ENCODE data around the gene EDNRB.

DNA sequence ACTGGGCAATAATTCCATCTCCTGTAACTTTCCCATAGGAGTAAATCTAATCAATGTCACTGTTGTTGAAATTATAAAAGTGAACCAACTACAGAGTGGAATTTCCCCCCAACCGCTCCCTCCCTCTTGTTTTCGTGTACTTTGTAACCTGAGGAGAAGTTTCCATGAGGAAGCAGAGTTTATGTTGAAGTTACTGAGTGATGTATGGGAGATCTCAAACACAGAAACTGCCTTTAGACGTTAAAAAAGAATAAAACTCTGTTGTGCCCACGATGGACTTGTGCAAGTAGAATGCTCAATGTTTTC is 559.7 kb downstream of the KLF5 start:
- PRO-cap, result no peak

DNA sequence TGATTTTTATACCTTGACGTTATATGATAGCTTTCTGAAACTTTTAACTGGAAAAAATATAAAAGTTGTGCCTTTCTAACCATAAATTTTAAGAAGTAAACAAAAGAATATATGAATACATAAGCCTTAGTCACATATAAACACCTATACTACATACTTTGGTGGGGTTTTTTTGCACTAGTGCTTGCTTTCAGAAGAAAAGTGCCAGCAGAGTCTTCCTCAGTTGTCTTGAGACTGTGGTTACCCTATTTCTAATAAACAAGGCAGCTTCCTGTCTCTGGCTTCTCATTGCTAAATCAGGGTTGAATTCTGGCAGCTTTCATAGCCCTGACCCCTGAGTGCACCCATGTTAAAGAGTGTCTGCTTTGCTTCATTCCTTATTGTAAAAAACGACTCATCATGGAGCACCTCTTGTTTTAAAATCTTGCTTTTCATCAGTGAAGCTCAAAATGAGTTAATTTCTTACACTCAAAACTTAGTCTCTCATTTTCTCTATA is 1003.1 kb downstream of the KLF5 start:
- PRO-cap, result unidirectional peak, minus-strand start at position 229 of the sequence

DNA sequence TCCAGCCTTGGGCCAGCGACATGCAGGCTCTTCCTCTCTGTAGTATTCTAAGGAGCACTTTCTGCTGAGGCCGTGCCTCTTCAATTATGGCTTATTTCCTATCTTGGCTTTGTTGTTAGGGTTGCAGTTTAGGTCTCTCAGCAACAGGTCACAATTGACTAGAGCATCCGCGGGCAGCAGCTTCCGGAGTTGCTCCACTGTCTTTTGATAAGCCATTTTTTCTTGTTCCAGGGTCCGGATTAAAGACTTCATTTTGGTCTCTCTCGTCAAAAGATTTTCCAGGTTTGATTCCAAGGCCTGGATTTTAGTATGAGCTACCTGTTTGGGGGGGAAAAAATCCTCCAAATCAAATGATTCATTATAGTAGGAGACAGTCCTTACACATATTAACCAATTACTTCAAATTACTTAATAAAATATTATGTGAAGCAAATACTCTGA is 195.2 kb downstream of the TBC1D4 start:
- PRO-cap, result no peak

- PRO-cap, result no peak
These were observed 115.1 kb downstream of the TBC1D4 start for GRCh38 chr13:75366842-75367354.

GRCh38 chr13:75550239-75550825 is 741 bp downstream of the UCHL3 start:
- PRO-cap, result no peak

DNA sequence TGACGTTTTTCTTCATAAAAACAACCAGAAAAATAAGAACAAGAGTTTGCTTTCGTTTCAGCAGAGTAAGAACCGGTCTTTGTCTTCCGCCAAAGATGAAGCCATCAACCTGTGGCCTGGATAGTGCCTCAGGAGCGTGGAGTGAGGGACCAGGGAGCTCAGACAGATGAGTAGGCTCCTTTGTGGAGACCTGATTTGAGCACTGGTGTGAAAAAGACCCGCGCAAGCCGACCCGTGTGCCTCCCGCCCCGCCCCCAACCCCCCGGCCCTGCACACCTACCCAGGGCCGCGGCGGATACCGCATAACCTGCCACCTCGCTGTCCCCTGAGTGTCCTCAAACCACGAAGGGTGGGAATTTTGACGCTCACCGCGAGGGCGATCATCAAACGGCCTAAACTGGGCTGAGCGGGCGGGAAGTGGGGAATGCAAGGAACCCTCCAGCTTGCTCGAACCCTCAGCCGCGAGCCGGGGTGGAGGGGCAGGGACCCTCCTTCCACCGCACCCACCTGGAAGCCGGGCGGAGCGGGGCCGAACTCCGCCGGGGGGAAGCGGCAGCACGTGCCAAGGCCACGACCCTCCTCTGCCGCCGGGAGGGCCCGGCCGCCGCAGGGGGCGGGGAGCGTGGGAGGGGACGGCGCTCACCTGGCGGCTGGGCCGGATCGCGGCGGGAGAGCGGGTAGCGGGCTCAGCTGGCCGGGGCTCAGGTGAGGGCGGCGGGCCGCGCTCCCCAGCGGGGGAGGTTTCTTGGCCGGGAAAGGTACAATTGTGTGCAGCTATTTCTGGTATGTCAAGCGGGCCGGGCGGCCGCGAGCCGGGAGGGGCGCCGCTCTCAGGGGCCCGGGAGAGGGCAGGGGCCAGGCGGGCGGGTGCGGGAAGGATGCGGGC is 701 bp upstream of the LMO7 start:
- PRO-cap, result no peak

DNA sequence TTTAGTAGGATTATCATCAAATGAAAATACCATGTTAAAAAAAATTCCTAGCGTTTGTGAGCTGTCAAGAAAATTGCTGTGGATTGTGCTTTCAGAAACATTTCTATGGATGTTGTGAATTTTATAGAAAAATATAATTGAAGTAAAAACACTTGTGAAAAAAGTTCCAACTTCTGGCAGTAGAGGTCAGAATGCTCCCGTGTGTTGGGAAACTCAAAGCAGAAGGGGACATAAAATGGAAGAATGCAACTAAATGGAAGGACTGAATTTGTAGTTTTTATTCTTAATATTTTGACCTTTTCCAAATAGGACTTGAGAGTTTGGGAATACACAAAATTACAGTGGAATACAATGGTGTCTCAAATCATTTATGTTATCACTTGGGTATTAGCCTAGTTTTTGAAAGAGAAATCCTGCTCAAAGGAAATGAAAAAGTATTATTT is 38.3 kb downstream of the LMO7 start:
- PRO-cap, result no peak

- PRO-cap, result no peak
These were observed 88.5 kb downstream of the LMO7 start for GRCh38 chr13:75724616-75725051.

DNA sequence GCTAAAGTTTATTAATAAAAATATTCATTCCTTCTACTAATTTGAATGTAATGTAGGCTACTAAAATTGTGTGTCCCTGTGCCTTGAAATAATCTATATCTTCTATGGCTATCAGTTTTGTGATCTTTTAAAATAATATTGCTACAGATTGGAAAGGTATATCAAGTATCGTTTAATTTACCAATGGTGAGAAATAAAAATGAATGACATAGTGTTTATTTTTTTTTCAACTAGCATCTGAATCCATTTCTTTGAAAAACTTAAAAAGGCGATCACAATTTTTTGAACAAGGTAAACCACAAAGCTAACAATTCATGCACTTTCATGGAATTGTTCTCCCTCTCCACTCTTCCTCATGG is 201.8 kb downstream of the LMO7 start:
- PRO-cap, result no peak

DNA sequence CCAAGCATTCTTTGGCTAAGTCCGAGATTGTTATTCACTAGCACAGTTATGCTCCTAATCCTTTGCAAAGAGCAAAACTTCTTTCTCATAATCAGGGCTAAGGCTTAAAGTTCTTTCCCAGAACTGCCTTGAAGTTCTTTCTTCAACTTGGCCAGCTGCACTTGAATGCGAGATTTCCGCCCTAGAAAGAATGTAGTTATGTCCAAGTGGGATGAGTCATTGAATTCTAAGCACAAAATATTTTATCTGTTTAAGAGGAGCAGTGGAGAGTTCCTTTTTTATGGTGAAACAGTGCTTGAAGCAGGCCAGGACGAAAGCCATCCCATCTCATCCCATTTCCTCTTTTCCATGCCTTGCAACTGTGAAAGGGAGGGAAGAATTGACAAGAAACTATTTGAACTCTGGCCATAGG is 174.7 kb downstream of the KCTD12 start:
- PRO-cap, result no peak

DNA sequence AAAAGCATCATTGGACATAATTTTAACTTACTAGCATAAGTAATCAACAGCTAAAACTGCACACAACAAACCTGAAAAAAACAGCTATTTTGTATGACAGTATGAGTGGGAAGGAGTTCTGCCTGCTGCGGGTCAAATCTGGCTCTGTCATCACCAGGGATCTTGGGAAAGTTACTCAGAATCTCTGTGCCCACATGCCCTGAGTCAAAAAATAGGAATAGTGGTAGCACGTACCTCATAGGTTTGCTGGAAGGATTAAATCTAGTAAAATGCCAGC is 1.1 kb downstream of the CLN5 start:
- PRO-cap, result unidirectional peak, minus-strand start at position 146 of the sequence

DNA sequence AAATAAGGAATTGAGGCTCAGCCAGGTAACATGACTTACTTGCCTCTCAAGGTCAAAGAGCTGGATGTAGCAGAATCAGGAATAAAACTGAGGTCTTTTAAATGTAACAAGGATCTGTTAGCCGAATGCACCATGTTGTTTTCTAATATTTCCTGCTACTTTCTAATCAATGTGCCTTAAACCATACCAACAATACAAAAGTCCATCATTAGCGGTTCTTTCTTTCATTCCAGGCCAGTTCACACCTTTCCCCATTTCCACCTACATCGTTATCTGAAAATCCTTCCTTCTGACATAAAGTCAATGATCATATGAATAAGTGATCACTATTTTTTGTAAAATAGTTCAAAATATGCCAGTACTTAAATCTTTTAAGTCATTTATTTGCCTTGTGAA is 6.8 kb downstream of the CLN5 start:
- PRO-cap, result no peak

GRCh38 chr13:77176358-77177027 is 149.5 kb upstream of the FBXL3 start:
- PRO-cap, result no peak

DNA sequence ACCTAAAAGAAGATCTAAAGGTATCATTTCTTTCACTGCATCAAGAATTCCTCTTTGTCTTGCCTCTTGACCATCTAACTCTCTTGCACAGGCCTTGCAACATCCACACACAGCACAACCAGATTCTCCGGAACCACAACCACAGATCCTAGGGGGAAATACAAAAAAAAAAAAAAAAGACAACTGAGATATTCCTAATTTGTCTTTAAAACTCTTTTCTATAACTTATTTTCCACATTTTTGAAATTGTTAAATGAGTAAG is 83.2 kb downstream of the MYCBP2 start:
- PRO-cap, result no peak

DNA sequence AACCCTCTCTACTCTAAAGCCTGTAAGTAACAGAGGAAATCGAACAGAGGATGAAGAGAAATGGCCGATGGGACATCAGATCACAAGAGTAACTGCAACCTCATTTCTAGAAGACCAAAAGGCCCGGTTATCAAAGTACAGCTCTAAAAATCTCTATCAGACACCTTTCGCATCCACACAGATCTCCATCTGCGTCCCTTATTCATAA is 1.3 kb downstream of the MYCBP2 start:
- PRO-cap, result no peak

DNA sequence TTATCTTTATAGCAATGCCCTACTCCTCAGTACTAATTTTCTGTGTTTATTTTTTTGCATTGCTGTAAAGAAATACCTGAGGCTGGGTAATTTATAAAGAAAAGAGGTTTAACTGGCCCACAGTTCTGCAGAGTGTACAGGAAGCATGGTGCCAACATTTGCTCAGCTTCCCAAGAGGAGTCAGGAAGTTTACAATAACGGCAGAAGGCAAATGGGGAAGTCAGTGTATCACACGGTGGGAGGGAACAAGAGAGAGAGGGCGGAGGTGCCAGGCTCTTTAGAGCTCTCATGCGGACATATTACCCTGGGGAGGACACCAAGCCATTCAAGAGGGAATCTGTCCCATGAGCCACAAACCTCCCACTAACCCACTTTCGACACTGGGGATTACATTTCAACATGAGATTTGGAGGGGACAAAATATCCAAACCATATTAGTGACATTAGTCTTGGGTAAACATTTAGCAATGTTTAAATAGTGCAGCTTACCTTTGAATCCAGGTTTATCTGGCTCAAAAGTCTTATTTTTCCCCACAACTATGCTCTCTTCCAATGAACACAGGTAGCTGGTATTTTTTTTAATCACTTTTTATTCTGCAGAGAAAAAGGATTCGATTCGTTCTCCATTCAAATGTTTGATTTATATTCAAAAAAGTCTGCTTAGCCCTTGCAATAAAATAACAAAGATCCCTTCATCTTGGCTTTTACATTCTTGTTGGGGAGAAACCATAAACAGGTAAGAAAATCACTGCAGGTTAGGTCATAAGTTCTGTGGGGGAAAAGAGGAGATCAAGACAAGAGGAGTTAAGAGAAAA is 70.0 kb downstream of the SLAIN1 start:
- PRO-cap, result no peak

GRCh38 chr13:77860652-77861189 is 57.9 kb downstream of the EDNRB start:
- PRO-cap, result no peak

GRCh38 chr13:77918258-77919262 is at the start of gene EDNRB:
TSS of gene EDNRB (minus strand) at chr13:77918831.
- PRO-cap, result bidirectional peak, plus-strand start at chr13:77918941, minus-strand start at chr13:77918831

- PRO-cap, result no peak
These were observed 27.8 kb upstream of the EDNRB start for GRCh38 chr13:77946414-77946902.

- PRO-cap, result unidirectional peak, minus-strand start at chr13:78066522
These were observed 147.7 kb upstream of the EDNRB start for GRCh38 chr13:78066242-78066821.

Data from pulmonary lymph node (tissue), 1 donor.